Pulmonary artery (tissue), 1 donor: Measurements from ENCODE around the gene PCDHGA11.

GRCh38 chr5:141420944-141421516 lies at the start of gene PCDHGA11:
PCDHGA11 (plus strand) TSS chr5:141421051.
- PRO-cap = no peak

GRCh38 chr5:141476310-141477556 lies 967 bp downstream of the PCDHGC3 start:
- PRO-cap = bidirectional peak, plus-strand start at chr5:141476670, minus-strand start at chr5:141476578

DNA sequence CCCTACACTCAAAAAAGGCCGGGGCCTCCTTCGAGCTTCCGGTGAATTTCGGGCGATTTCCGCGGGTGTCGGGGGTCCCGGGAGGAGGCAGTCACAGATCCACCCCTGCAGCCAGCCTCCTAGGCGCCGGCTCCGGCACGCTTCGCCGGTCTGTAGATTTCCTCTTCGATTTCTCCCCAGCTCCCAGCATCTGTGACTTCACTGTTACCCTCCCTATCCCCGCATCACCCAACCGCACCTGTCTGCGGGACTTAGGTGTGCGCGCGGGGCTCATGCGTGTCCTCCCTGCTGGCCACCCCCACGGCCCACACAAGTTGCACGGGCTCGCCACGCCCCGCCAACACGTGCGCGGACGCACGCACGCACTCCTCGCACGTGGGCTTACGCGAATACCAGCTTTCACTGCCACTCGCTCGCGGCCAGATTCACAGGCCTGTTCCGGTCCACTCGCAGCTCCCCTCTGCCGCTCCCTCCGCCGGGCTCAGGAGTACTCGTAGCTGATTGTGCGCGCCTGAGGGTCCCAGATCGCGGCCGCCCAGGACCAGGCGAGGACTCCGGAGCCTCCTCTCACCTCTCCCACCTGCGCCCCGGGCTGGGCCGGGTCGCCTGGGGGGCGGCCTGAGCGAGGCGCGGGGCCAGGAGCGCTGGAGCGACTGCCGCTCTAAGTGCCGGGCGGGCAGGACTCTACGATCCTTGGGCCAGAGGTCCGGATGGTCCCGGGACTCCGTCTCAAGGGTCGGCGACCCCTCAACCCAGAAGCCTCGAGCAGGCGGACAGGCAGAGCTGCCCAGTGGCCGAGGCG lies 3.3 kb downstream of the PCDHGC5 start:
- PRO-cap = no peak

DNA sequence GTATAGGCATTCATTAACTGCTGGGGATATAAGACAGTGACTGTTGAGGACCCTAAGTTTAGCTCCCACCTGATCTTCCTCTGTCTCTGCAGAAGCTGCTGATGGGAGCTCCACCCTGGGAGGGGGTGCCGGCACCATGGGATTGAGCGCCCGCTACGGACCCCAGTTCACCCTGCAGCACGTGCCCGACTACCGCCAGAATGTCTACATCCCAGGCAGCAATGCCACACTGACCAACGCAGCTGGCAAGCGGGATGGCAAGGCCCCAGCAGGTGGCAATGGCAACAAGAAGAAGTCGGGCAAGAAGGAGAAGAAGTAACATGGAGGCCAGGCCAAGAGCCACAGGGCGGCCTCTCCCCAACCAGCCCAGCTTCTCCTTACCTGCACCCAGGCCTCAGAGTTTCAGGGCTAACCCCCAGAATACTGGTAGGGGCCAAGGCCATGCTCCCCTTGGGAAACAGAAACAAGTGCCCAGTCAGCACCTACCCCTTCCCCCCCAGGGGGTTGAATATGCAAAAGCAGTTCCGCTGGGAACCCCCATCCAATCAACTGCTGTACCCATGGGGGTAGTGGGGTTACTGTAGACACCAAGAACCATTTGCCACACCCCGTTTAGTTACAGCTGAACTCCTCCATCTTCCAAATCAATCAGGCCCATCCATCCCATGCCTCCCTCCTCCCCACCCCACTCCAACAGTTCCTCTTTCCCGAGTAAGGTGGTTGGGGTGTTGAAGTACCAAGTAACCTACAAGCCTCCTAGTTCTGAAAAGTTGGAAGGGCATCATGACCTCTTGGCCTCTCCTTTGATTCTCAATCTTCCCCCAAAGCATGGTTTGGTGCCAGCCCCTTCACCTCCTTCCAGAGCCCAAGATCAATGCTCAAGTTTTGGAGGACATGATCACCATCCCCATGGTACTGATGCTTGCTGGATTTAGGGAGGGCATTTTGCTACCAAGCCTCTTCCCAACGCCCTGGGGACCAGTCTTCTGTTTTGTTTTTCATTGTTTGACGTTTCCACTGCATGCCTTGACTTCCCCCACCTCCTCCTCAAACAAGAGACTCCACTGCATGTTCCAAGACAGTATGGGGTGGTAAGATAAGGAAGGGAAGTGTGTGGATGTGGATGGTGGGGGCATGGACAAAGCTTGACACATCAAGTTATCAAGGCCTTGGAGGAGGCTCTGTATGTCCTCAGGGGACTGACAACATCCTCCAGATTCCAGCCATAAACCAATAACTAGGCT lies 22.4 kb downstream of the PCDHGC5 start:
- PRO-cap = no peak

DNA sequence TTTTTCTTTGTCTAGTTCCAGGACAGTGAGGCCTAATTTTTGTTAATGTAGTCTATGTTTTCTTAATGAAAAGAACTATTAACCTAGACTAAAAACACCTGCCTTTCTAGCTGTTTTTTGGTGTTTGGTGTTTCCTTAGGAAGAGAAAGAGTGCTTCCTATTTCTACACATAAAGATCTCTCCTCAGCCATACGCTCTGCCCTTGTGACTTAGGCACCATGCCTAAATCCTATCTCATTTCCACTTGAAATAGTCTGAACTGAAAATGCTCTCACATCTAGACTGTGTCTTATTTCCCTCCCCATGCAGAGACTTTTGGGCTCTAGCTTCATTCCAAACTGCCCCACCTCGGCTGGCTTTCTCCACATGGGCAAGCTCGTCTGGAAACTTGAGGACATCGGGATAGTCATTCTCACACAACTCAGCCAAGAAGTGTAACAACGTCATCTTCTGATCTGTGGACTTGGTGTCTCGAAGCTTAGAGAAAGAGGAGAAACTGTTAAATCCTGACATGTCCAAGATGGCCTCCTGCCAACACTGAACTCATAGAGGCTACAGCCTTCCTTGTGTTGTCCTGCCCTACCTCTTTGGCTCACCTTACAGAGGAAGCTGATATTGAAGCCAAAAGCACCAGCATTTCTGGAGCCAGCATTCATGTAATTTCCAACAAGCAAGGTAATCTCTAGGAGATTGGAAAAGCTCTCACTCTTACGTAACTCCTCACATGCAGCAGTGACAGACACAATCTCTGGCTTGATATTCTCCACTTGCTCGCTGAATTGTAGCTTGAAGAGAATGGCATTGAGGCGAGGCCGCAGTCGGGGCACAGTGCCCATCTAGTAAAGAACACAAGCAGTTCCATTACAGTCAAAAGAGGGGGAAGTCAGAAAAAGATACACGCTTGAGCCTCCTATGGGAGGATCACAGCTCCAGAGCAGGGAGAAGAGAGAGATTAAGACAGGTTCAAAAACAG lies 39.5 kb downstream of the PCDHGC5 start:
- PRO-cap = no peak

GRCh38 chr5:141529839-141530814 lies 41.2 kb downstream of the PCDHGC5 start:
- PRO-cap = no peak

DNA sequence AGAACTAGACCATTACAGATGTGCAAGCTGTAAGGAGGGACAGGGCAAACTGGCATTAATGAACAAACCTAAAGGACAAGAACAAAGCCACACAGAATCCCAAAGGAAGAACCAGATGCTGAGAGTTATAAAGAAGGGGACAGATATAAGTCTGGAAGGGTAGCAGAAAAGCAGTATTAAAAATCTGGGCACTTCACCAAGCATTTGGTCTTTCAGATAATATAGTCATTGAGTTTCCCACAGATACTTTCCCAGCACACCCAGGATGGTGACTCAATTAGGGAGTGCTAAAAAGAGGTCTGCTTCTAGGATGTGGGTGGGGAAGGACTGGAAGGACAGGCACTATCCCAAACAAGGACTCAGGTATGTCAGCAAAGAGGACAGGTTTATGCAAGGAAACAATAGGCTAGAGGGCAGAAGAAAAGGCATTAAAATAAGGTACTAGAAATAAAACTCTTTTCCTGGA lies 59.4 kb downstream of the DIAPH1 start:
- PRO-cap = no peak

DNA sequence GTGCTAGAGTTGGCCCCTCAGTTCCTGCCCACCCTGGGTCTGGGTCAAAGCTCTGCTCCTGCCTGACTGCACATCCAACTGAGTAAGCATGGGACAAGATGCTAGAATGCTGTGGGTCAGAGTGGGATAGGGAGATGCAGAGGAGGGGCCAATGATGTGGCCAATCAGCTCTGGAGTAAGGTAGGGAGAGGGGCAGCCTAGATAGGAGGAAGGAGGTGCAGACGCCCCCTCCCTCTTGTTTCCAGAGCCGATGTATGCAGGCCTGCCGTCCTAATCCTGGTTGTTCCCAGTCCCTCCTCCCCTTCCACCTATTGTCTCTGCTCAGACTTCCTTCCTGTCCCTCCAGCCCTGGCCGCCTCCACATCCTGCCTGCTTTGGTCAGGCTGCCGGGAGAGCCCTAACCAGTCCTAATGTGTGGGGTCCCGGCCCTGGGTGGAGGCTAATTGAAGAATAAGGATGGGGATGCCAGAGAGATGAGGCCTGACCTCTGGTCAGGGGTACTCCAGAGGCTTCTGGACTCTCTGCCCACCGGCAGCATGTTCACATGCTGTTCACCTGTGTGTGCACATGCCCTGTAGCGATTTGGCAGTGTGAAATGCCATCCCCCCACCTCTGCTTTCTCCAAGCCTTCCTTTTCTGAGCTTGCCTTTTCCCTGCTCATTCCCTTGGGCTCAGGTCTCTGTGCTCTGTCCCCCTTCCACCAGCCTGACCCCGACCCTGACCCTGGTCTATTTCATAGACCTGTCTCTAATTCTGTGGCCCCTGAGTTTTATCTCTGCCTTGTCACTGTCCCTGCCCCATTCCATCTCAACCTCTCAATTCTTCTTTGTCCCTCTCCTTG lies 1.1 kb downstream of the ARAP3 start:
- PRO-cap = unidirectional peak, plus-strand start at position 377 of the sequence

- PRO-cap = no peak
Observed at GRCh38 chr5:141795161-141795697, 83.0 kb downstream of the PCDH1 start.

- PRO-cap = no peak
Observed at GRCh38 chr5:141822038-141822735, 56.0 kb downstream of the PCDH1 start.

DNA sequence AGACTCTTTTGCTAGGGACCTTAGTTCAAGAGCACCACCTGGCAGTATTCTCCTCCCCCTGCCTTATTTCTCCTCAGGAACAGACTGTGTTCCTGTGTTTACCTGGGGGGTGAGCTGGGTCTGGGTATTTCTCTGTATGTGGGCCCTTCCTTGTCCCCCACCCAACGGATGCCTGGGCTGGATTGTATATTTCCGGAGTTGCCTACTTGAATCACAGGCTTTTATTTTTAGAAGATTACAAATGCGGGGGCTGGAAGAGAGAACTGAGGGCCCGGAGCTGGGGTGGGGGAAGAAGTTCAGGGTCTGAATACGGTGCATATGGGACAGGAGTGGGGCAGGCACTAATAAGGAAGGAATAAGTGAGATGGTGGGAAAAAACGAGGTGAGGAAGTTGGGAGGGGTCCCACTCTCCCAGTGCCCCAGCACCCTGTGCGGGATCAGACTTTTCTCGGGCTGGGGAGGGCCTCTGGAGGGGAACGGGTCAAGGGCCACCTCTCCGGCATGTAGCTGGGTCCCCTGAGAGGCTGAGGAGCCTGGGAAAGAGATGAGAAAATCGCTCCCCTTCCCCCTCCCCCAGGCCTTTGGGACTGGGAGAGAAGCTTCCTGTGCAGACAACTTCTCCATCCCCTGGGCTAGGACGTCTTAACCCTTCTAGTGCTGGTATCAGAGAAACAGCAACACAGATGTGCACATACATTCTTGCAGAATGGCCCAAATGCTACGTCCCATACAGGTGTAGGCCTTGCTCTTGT lies 42.1 kb downstream of the PCDH1 start:
- PRO-cap = no peak

- PRO-cap = no peak
Observed at GRCh38 chr5:141878104-141878331, 192 bp downstream of the PCDH1 start.

- PRO-cap = no peak
Observed at GRCh38 chr5:141882451-141883073, 4.4 kb upstream of the PCDH1 start.

DNA sequence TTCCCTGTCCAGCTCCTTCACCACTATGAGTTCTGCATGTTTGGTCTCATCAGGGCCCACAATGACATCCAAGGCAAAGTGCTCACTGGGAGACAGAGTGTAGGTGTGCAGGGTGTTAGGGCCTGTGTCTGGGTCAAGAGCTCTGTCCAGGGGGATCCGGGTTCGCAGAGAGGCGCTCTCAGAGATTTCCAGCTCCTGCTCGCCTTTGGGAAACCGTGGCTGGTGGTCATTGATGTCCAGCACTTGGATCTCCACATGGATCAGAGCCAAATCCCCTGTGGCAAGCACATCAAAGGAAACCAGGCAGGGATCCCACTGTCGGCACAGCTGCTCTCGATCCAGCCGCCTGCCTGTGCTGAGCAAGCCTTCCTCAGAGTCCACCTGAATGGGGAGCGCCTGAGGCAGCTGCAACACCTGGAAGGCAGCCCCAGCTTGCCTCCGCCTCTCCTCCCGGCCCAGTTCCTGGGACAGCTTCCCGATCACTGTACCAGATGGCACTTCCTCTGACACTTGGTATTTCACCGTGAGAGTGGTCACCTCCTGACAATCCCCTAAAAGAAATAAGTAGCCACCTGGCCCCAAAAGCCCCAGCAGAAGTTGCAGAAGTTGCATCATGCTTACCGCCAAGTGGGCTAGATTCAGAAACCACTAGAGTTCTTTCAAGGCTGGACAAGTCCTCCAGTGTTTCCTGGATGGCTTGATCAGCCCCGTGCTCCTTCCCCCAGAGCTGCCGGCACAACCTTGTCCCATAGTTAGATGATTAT lies 583 bp downstream of the PCDH12 start:
- PRO-cap = no peak

GRCh38 chr5:142088073-142088684 lies 20.4 kb upstream of the NDFIP1 start:
- PRO-cap = no peak

GRCh38 chr5:142215892-142216953 lies 107.6 kb downstream of the NDFIP1 start:
- PRO-cap = no peak

DNA sequence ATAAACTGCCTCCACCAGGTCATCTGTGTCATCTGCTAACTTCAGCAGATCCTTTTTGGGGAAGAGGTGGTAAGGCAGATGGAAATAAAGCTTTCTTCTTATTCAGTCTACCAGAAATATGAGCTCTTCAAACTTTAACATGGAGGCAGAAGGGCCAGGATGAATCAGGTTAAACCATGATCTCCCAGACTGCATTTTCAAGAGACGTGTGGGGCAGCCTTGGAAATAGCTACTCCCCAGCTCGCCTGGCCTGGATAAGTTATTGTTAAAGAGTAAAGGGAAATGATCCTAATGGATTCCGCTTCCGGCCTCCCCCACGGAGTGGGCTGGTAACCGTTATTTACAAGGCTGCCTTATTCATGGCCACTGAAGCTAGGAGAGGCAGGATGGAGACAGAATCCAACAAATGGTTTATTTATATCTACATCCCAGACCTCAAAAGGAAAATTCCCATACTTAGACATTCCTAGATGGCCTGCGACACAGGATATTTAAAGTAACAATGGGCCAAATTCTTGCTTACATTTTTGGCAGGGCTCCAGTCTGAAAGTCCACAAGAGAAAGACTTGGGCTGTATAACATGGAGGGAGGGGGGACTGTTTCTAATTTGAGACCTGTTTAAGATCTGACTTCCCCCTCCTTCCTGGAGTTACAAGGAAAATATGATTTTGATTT lies 27.9 kb downstream of the SPRY4 start:
- PRO-cap = no peak

DNA sequence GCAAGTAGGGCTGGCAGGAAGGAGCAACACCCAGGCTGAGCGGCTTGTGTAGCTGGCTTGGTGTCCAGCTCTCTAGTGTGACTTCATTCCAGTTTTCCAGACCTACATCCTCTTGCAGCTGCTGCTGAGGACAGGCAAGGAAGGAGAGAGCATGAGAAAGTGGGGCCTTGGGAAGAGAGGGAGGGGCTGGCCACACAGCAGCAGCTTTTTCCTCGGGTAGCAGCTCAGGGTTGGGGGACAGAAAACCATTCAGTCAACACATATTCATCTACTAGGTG lies 80.2 kb downstream of the FGF1 start:
- PRO-cap = no peak

- PRO-cap = no peak
Observed at GRCh38 chr5:142643999-142644428, 41.9 kb downstream of the FGF1 start.

- PRO-cap = unidirectional peak, plus-strand start at chr5:142684793
Observed at GRCh38 chr5:142684280-142685335, 1.3 kb downstream of the FGF1 start.